PC-3 (cell line): ENCODE data around the genes ANGPTL4, MARCHF2 and ZNF177.

GRCh38 chr19:7873537-7874102 lies 570 bp downstream of the PRR36 start:
- RAMPAGE, long total RNA: no peak

DNA sequence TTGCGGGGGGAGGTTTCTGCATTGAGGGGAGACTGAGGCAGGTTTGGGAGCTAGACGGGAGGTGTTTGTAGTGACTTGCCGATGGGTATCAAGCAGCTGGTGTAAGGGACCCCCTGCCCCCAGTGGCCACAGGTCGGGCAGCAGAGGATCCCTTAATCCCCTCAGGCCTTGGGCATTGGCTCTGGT lies 206 bp upstream of the TGFBR3L start:
- RAMPAGE, long total RNA: no peak

DNA sequence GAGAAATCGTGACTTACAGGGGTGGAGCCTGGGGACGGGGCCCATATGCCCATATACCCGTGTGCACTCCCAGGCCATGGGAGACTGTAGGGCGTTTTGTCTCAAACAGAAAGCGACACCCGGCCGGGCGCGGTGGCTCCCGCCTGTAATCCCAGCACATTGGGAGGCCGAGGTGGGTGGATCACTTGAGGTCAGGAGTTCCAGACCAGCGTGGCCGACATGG lies 1.0 kb upstream of the SNAPC2 start:
- RAMPAGE, long total RNA: no peak

DNA sequence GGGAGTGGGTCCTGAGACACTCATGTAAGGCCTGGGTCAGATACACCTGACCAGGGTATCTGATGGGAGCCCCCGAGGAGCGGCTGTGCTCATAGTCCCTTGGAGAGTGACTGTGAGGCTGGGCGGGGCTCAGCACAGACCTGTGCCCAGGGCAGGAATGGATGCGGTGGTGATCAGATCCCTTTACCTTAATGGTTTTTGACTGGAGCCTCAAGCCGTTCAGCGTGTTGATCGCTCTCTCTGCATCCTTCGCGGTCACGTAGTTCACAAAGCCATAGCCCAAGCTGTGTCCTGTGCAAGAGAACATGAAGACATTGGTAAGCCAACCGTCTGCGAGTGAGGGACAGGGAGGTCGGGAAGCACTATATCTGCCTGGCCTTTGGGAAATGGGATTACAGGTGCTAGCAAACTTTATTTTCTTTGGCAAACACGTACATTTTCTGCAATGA lies 24.5 kb downstream of the ELAVL1 start:
- RAMPAGE, long total RNA: no peak

DNA sequence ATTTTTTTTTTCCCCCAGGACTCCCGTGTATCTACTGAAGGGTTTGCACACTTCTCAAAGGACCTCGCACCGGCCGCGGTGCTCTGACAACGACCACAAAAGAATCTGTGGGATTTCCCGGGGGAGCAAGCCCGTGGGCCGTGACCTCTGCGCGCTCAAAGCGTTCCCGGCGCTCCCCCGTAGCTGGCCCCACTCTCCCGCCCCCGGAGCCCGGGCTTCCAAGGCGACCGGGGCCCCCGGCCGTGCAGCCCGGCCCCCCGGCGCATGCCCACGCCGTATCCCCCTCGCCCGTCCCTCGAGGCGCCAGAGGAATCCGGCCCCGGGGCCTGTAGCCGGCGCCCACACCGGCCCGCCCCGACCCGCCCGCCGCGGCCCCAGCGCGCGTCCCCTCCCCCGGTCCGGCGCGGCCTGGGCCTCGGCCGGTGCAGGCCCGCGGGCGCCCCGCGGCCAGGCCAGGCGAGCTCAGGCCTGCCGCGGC lies 426 bp downstream of the ELAVL1 start:
- RAMPAGE, long total RNA: no peak

- RAMPAGE, long total RNA: no peak
Observed at GRCh38 chr19:8033169-8033745, 19.3 kb upstream of the CCL25 start.

DNA sequence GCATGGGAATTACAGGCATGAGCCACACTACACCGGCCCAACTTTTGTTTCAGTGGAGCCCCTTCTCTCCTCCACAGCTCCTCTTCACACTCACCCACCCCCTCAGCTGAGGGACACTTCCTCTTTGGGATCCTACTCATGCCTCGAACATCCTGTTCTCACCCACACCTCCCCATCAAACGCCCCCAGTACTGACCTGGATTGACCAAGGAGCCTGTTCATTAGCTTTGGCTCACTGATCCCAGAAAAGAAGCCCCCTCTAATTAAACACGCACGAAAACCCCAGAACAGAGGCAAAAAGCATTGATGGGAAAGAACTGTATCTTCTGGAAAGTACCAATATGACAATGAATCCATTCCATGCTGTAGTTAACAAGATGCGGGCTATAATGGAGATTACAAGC lies 12.6 kb upstream of the CERS4 start:
- RAMPAGE, long total RNA: no peak

- RAMPAGE, long total RNA: no peak
Observed at GRCh38 chr19:8237955-8238851, 29.0 kb downstream of the CERS4 start.

DNA sequence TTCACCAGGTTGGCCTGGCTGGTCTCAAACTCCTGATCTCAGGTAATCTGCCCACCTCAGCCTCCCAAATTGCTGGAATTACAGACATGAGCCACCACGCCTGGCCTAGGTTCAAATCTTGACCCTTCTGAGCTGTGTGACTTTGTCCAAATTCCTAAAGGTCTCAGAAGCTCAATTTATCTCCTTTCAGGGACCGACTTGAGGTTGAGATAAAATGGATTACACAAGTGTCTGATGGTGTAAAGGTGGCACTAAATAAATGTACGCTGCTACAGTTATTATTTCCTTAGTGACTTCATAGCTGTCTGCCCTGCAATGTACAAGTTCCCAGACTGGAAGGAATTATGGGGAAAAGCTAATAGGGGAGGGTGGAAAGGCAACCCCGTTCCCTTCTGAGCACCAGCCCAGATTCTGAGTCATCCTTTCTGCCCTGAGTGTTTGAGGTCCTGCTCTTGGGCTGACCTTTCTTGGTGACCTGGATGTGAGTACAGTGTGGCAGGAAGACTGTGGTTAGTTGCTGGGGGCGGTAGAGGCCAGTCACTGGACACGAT lies 8.5 kb upstream of the ANGPTL4 start:
- RAMPAGE, long total RNA: no peak

DNA sequence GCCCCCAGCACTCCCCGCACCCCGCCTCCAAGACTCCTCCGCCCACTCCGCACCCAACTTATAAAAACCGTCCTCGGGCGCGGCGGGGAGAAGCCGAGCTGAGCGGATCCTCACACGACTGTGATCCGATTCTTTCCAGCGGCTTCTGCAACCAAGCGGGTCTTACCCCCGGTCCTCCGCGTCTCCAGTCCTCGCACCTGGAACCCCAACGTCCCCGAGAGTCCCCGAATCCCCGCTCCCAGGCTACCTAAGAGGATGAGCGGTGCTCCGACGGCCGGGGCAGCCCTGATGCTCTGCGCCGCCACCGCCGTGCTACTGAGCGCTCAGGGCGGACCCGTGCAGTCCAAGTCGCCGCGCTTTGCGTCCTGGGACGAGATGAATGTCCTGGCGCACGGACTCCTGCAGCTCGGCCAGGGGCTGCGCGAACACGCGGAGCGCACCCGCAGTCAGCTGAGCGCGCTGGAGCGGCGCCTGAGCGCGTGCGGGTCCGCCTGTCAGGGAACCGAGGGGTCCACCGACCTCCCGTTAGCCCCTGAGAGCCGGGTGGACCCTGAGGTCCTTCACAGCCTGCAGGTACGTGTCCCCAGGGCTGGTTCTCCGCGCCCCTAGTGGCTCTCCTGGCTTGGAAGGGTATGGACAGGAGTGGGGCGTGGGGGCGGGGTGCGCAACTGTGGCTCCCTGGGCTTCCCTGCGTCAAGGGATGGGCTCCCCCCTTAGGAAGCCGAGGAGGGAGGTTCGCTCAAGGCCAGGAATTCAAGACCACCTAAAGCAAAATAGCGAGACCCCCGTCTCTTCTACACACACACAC lies at the start of gene ANGPTL4:
ANGPTL4 (plus strand) TSS at position 89 of the 808 bp plus-strand sequence.
- RAMPAGE, long total RNA: no peak

- RAMPAGE, long total RNA: no peak
Observed at GRCh38 chr19:8373841-8374521, 10.0 kb downstream of the ANGPTL4 start.

- RAMPAGE, long total RNA: no peak
Observed at GRCh38 chr19:8390563-8391161, 502 bp downstream of the RAB11B start.

GRCh38 chr19:8403184-8404357 lies 9.5 kb upstream of the MARCHF2 start:
- RAMPAGE, long total RNA: no peak

- RAMPAGE, long total RNA: no peak
Observed at GRCh38 chr19:8412827-8413735, at the start of gene MARCHF2. Gene MARCHF2, plus strand, starts transcription at chr19:8413305.

DNA sequence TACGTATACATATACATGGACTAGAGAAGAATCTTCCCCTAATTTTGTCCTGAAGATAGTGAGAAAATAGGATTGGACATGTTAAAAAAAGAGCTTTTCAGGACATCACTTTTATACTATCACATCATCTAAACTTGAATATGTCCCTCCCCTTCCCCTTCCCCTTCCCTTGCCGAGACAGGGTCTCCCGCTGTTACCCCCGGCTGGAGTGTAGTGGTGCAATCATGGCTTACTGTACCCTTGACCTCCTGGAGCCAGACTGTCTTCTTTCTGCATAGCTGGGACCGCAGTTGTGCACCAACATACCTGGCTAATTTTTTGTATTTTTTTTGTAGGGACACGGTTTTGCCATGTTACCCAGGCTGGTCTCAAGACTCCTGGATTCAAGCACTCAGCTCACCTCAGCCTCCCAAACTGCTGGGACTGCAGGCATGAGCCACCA lies 6.6 kb downstream of the HNRNPM start:
- RAMPAGE, long total RNA: no peak

DNA sequence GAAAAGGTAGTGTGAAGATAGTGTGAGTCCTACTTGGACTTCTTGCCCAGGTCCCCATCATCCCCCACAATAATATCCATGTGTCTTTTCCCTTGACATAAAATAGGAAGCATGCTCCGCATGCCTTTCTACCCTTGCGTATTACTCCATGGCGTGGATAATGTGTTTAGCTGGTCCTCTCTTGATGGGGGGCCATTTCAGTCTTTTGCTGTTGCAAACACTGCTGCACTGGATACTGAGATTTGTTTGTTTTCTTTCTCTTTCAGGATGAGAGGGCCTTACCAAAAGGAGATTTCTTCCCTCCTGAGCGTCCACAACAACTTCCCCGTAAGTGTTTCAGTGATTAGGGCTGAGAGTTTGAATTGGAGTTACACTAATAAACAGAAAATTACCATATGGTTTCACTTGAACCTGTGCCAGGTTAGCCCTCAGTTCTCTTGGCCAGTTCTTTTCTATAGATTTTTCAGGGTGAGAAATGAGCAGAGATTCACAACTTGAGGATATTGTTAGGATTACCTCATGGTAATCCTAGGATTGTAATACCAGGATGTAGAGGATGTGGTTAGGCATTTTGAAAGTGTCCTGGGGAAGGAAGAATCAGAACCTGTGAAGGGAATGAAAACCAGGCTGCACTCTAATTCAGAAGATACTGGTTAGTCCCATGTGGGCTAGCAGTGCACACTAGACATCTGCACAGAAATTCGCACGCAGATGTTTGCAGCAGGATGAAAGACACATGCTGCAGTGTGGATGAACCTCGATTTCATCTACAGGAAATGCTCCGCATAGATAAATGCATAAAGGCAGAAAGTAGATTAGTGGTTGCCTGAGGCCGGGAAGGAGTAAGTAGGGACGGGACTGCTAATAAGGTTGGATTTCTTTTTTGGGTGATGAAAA lies 24.0 kb downstream of the HNRNPM start:
- RAMPAGE, long total RNA: no peak

- RAMPAGE, long total RNA: no peak
Observed at GRCh38 chr19:8530093-8530709, 16.2 kb upstream of the ZNF414 start.

DNA sequence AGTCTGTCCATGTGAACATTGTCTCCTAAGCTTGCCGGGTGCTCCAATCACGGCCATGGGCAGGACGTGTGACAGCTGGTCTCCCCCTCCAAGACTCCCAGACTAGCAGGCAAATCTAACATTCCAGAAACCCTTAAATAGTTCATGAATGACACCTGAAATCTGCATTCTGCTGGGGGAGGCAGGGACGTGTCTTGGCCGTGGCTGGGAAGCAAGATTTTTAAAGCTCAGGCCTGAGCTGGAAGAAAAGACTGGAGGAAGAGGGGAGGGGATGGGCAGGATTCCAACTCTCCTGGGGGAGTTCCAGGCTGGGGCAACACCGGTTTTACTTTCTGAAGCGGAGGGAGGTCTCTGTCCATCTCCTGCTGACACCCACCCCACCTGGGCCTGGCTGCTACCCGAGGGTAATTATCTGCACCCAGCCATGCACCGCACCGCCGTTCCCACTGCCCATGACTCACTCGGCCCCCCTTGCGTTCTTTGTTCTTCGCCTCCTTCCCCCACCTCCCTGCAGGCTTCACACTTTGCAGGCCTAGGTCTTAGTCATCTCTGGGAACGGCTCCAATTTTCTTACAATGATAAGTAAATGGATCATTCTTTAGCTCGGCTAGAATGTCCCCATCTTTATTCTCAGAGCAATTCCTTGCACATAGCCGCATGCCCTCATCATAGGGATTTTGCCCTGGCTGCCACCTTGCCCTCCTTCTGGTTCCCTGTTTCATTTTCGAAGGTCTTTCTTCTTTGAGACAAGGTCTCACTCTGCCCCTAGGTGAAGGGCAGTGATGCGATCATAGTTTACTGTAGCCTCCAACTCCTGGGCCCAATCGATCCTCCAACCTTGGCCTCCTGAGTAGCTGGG lies 11.3 kb upstream of the OR1M1 start:
- RAMPAGE, long total RNA: no peak

DNA sequence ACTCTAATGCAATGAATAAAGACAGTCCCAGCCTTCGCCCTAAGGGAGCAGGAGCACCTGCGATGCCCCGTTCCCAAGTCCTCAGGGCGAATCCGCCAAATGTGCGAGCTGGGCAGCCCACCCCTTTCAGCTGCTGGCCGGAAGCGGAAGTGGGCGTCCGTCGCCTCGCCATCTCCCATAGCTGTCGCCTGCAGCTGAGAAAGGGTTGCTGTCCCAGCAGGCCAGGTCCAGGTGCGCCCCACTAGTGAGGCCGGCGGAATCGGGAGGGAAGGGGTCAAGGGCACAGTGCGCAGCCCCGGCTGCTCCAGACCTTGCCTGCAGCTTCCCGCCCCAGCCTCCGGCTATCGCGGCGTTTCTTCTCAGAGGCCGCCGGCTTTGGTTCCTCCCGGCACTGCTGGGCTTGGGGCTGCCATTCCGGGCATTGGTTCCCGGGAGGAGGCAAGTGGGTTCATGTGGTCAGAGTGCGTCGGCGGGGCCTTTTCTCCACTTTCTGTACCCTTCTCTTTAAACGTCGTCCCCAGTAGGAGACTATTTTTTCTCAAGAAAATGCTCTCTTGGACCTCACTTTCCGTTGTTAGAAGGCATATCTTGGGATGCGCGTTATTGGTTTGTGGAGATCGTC lies at the start of gene ZNF177:
ZNF177 (plus strand) TSS at position 160 of the 622 bp plus-strand sequence.
- RAMPAGE, long total RNA: no peak

GRCh38 chr19:9411369-9411750 lies 24.0 kb downstream of the ZNF266 start:
- RAMPAGE, long total RNA: no peak